Ascending aorta (tissue), 1 donor: ENCODE results near the genes SIVA1, AKT1 and BTBD6.

GRCh38 chr14:103763597-103764158 lies 48.1 kb downstream of the ZFYVE21 start:
- PRO-cap, result no peak

GRCh38 chr14:103848231-103849252 lies 1.2 kb upstream of the PPP1R13B start:
- PRO-cap, result no peak

DNA sequence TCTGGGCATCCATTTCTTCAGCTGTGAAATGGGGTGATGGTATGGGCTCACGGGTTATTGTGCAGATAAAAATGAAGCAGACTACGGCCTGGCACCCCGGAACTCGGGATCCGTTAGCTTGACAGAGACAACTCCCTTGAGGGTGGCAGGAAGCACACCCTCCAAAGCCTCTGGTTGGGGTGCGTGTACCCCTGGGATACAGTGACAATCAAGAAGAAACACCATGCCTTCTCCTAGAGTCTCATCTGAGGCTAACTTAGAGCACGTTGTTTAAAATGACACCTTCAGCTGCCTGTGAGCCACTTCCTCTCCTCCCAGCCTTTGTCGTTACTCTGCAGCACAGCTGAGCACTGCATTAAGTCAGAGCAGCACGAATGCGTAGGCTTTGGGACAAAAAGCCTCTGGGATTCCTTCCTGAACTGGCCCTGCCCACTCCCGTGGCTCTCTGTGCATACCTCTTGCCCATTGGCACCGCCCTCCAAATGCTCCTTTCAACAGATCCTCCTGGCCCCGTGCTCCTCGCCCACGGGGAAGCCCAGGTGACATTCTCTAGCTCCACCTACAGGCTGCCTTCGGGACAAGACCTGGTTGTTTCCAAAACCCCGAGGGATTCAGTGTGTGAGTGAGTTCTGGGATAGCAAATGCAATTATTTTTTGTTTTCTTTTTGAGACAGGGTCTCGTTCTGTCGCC lies 11.2 kb downstream of the ATP5MJ start:
- PRO-cap, result no peak

DNA sequence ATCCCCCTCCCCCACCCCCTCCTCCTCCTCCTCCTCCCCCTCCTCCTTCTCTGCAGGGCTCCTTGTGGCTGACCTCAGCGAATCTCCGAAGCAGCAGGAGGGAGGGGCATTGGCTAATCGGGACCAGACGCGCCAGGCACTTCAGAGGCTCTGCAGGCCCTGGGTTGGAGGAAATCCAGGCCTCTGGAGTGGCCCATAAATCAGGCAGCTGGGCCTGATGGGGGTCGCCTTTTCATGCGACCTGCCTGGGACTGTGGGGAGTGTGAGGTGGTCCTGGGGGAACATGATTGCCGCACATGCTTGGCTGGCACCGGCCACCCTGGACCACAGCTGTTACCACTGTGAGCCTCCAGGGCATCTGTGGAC lies 11.8 kb downstream of the KIF26A start:
- PRO-cap, result no peak

DNA sequence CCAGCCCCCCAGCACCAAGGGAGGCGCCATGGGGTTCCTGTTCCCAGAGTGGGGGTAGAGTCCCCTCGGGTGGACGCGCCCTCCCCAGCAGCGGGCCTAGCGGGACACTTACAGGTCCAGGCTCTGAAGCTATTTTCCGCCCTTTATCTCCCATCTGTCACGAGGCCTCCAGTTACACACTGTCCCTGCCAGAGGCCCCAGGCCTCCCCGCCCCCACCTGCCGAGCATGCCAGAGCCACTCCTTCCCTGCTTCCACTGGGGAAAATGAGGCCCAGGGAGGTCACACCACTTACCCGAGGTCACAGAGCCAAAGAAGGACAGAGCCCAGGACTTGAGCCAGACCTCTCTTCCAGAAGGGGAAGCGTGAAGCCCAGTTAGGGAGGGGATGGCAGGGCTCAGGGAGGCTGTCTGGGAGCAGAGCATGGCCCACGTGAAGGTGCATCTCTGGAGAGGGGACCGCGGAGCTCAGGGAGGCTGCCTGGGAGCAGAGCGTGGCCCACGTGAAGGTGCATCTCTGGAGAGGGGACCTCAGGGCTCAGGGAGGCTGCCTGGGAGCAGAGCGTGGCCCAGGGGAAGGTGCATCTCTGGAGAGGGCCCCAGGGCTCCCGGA lies 3.2 kb downstream of the C14orf180 start:
- PRO-cap, result no peak

DNA sequence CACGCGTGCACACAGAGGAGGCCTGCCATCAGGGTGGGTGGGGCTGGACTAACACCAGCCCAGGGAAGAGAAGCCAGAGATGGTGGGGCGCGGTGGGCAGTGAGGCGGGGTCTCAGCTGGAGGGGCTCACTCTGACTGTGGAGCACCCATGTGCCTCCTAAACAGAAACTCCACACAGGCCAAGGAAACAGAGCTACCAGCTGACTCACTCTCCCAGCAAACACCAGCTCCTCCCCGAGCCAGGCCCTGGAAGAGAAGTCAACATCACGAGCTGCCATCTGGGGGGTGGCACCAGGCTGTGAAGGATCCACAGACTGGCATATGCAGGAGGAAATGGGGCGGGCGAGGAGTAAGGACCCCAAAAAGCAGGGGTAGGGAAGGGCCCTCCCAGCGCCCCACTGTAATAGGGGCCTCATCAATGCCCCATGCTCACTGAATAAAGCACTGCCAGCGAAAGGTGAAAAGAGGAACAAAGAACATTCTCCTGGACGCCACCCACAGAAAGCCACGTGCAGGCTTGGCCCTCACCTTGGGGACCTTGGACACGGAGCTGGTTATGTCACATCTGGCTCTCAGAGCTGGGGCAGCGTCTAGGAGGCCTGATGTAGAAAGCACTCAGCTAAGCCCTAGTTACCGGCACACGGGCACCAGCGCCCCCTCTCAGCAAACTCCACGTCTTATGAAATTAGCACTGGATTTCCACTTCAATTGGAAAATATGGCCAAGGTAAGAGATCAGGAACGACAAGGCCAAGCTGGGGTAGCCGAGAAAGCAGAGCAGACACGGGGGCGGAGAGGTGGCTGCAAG lies 8.4 kb upstream of the INF2 start:
- PRO-cap, result bidirectional peak, plus-strand start at position 277 of the sequence, minus-strand start at position 225 of the sequence

- PRO-cap, result no peak
These were observed 7.0 kb upstream of the INF2 start for GRCh38 chr14:104682359-104682884.

DNA sequence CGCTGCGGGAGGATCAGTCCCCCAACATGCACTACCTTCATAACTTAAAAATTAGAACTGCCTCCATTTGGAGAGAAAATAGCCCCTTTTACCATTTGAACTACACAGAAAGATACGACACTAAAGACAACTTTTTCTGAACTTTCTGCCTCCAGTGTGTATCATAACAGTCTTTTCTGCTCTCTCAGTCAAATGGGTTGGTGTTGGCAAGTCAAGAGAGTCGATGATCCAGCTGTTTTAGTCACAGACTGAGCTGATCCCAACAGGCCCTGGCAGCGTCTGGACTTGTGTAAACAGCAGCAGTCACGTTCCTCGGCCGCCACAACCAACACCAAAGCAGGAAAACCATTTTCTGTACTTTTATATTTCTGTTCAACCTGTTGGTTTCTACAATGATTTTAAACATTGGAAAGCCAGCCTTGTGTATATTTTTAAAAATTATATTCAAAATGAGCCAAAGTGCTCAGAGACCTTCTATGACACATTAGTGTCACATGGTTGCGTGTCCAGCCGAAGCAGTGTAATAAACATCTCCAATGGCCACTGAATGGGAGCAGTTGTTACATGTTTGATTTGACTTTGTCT lies 6.1 kb upstream of the SIVA1 start:
- PRO-cap, result bidirectional peak, plus-strand start at position 523 of the sequence, minus-strand start at position 199 of the sequence

GRCh38 chr14:104752411-104753383 lies at the start of gene SIVA1:
SIVA1 (plus strand) TSS chr14:104753147.
- PRO-cap, result unidirectional peak, minus-strand start at chr14:104752591; bidirectional peak, plus-strand start at chr14:104753156, minus-strand start at chr14:104752842

GRCh38 chr14:104775102-104775519 lies 20.4 kb downstream of the AKT1 start:
- PRO-cap, result no peak

DNA sequence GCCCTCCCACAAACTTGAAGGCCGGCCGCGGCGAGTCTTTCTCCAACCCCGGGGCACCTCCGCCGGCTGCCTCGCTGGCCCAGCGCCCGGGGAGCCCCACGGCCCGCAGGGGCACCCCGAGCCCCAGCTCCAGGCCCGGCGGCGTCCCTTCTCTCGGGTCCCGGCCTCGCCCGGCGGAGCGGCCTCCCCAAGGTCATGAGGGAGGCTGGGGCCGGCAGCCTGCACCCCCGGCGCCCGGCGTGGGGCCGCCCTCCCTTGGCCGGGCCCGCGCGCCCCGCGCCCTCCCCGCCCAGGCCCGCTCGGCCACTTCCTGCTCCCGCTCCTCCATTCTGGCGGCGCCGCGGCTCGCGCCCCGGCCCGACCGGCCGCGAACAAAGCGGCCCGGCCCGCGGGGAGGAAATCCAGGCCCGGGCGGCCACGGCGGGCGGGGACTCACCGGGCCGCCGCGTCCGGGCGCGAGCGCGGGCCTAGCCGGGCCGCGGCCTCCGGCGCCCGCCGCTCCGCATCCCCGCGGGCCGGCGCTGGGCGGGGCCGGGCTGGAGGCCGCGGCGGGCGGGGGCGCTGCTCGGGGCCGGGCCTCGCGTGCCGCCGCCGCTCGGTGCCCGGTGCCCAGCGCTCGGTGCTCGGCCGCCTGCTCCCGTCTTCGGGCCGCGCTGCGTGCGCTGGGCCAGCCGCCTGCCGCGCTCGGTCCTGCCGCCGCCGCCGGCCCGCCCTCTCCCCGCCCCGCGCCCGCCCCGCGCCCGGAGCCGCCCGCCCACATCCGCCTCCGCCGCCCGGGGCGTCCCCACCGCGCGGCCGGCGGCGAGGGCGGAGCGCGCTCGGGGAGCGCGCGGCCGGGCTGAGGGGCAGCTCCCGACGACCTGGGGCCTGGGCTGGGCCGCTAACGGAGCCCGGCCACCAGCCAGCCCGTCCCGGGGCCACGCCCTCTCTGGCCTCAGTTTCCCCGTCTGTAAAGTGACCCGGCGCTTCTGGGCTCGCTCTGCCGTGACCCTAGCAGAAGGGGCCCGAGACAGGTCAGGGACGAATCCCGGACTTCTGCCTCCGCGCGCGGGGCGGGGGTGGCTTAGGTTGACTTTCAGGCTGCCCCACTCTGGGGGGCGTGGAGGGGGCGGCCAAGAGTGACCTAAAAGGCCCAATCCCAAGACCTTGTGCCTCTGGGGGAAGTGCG lies at the start of gene AKT1:
TSS of gene AKT1 (minus strand) at position 701 of the 1,168 bp plus-strand sequence.
- PRO-cap, result bidirectional peak, plus-strand start at position 810 of the sequence, minus-strand start at position 720 of the sequence

GRCh38 chr14:104797383-104798184 lies 2.0 kb upstream of the AKT1 start:
- PRO-cap, result no peak

- PRO-cap, result no peak
These were observed 2.8 kb upstream of the CEP170B start for GRCh38 chr14:104862062-104862939.

DNA sequence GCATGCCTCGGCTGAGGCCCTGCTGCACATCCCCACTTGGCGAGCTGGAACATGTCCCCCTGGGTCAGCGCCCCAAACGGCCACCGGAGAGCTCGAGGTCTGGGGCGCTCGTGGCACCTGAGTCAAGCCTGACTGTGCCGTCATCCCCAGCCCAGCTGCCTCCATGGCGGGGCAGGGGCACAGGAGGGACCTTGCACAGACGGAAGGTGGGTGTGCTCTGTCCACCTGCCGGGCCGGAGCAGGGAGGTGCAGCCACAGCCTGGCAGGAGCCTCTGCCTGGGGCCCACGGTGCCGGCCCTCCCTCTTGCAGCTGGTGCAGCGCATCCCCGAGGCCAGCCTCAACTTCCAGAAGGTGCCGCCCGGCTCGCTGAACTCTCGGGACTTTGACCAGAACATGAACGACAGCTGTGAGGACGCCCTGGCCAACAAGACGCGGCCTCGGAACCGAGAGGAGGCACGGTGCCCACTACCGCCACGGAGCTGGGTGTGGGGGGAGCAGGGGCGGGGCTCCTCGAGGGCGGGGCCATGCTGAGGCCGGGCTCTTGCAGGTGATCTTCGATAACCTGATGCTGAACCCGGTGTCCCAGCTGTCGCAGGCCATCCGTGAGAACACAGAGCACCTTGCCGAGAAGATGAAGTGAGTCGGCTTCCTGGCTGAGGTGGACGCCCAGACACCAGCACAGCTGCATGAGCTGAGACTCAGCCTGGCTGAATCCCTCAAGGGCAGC lies 28.3 kb downstream of the CEP170B start:
- PRO-cap, result no peak

- PRO-cap, result no peak
These were observed 5.6 kb downstream of the GPR132 start for GRCh38 chr14:105059565-105060131.

- PRO-cap, result no peak
These were observed 26.2 kb upstream of the GPR132 start for GRCh38 chr14:105091216-105092130.

DNA sequence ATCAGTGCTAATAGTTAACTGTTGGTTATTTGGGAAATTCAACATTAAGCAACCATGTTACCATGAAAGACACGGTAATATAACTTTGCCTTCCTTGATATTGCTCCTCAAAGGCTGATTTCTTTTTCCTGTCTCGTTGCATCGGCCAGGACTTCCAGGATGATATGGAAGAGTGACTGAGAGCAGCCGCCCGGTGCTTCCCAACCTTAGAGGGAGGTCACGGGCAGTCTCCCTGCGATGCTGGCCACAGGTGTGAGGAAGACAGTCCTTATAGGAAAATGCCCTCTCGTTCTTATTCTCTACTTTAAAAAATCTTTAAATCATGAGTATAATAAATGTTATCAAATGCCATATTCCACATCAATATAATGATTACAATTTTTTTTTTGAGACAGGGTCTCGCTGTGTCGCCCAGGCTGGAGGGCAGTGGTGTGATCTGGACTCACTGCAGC lies 33.1 kb upstream of the GPR132 start:
- PRO-cap, result no peak

GRCh38 chr14:105176914-105177601 lies 4.1 kb downstream of the NUDT14 start:
- PRO-cap, result no peak

- PRO-cap, result no peak
These were observed 25.0 kb upstream of the BTBD6 start for GRCh38 chr14:105223201-105223792.

GRCh38 chr14:105248239-105248692 lies at the start of gene BTBD6:
BTBD6 (plus strand) TSS chr14:105248533.
- PRO-cap, result unidirectional peak, plus-strand start at chr14:105248554